Measurements from ENCODE around the genes ARF3, PRKAG1, DNAJC22 and KCNH3.

DNA sequence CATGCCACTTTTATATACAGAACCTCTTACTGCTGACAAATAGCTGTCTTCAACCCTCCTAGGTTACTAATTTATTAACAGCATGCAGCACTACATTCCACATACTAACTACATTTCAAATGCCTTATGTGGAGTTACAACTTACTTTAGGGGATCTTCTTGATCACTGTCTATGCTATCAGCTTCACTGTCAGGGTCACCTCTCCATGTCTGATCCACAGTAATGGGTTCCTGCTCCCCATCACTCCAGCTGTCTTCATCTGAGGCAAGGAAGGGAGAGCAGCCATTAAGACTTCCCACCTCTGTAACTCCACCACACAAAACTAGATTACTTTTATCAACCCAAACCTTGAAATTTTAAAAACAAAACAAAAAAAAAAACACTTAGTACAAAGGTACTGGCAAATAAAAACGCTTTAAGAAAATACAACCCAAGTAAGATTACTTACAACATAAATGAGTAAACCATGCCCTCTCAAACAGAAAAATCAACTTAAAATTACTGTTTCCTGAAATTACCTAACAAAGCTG, 3.1 kb downstream of the KANSL2 start:
- PRO-cap = no peak

GRCh38 chr12:48770718-48771341, 18.1 kb downstream of the ADCY6 start:
- PRO-cap = no peak

GRCh38 chr12:48851310-48851860, 578 bp downstream of the DDX23 start:
- PRO-cap = no peak

GRCh38 chr12:48857002-48857803, 5.2 kb upstream of the DDX23 start:
- PRO-cap = no peak

DNA sequence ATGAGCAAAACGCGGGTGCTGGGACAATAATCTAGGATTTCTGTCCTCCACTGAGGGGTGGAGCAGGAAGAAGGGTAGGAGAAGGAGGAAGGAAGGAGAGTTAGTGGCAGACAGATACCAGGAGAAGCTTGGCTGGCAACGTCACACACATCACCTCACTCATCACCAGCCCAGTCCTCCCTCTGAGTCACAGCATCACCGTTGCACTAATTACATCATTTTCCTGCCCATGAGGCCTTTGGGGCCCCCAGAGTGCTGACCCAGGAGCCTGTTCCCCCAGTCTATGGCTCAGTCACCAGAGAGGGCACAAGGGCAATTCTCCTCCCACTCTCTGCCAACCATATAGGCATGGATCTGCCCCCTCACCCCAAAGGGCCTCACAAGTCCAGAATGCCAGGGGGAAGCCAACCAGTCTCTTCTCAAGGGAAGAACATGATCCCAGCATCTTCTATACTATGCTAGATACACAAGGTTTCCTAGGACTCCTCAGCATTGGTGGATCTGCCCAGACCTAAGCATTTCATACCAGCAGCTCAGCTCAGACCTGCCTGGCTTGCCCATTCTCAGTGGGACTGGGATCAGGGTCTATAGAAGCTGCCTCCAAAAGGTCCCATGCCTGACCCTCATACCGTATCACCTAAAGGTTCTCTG, 4.5 kb downstream of the RND1 start:
- PRO-cap = no peak

DNA sequence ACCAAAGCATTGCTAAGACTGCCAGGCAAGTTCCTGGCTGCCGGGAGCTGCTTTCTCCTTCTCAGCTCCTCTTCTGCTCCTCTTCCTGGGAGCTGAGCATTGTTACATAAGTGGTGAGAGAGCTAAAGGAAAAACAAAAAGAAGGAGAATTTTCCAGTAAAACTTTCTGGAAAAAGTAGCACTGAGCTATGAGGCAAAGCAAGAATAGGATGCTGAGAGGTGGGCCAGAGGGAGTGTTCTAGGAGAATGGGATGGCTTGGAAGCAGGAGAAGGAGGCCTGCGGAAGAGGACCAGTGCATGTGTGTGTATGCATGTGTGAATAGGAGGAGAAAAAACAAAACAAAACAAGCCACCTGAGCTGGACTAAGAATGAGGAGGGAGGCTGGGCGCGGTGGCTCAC, 7.7 kb upstream of the RND1 start:
- PRO-cap = no peak

DNA sequence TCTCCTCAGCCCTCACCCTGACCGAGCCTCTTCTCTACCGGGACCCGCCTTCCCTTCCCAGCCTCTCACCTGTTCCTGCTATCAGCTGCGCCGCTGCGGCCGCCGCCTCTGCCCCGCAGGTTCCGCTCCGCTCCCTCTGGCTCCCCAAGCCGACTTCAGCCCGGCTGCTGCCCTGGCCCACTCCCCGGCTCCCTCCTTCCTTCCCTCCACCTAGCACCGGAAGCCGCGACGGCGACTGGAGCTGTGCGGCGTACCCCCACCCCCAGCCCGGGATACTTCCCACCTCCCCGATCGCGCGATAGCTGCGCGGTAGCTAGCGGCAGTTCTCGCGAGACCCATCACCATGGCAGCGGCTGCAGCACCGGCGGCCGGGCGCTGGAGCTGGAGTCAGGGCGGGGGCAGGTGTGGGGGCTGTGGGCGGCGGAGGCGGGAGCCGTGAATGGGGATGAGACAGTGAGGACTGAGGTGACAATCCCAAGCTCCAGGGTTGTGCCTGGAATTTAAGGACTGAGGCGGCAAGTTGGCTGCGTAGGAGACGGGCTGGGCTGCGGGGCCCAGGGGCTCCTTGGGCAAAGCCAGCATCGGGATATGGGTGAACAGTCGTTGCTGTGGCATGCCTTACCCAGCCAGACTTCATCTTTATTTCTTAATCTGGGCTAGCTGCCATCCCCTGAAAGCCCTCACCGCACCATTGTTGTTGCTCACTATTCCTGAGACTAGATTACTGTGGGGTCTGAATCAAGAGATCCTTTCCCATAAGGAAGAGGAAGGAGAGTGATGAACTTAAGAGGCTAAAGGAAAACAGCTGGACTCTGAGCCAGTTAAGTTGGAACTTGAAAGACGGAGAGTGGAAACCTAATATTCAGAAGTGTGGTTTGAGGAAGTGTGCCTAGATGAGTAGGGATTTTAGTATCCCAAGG, at the start of gene ARF3:
Gene ARF3, minus strand, starts transcription at position 247 of the 920 bp plus-strand sequence.
- PRO-cap = bidirectional peak, plus-strand start at position 368 of the sequence, minus-strand start at position 274 of the sequence

- PRO-cap = no peak
These were observed 3.1 kb downstream of the WNT1 start for GRCh38 chr12:48981020-48981890.

DNA sequence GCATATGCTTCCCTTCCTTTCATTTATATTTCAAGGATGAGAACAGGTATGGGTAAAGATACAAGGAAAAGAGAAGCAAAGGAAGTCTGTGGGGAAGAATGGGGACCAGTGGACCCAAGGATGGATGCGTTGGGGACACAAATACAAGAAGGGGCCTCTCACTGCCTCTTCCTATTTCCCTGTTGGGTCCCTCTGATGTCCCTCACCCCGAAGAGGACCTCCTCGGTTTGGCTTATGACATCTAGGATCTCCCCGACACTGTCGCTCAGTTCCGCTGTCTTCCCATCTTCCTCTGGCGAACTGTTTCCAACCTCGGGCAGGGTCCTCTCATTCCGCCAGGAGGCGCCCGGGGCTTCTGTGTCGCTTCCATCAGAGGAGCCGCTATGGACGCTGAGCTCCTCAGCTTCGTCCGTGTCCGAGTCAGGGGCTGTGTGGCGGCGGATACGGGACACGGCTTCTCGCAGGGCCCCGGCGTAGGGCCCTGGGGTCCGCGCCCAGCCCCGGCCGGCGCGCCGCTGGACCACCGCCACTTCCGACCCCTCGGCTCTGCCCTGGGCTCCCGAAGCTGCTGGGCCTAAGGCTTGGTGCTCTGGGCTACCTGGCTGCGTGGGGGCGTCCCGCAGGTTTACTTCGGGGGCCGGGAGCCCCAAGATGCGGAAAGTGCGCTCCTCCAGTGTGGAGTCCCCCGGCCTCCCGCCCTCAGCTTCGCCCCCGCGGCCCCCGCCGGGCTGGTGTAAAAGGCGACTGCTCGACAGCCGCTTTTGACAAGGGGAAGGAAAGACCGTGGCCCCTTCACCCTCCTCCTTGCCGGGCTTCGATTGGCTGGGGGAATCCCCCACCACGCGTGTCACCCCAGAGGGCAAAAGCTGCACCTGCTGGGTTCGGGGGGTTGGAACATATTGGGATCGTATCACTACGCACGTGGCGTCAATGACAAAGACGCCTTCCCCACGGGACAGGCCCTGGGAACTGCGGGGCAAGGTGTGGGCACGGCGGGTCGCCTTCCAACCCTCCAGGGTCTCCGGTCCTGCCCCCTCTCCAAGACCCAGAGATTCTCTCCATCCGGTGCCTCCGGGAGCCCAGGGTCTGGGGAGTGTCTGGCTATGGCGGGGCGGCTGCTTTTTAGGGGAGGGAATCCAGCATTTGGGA, 2.2 kb downstream of the DDN start:
- PRO-cap = no peak

GRCh38 chr12:49018340-49019098, at the start of gene PRKAG1:
Gene PRKAG1 (minus strand): TSS chr12:49018776.
- PRO-cap = bidirectional peak, plus-strand start at chr12:49018877, minus-strand start at chr12:49018741

- PRO-cap = no peak
These were observed 6.5 kb downstream of the DHH start for GRCh38 chr12:49088003-49088633.

- PRO-cap = bidirectional peak, plus-strand start at chr12:49130905, minus-strand start at chr12:49130787
These were observed 515 bp downstream of the TUBA1B start for GRCh38 chr12:49130561-49131199.

GRCh38 chr12:49138546-49139146, 7.5 kb upstream of the TUBA1B start:
- PRO-cap = no peak

DNA sequence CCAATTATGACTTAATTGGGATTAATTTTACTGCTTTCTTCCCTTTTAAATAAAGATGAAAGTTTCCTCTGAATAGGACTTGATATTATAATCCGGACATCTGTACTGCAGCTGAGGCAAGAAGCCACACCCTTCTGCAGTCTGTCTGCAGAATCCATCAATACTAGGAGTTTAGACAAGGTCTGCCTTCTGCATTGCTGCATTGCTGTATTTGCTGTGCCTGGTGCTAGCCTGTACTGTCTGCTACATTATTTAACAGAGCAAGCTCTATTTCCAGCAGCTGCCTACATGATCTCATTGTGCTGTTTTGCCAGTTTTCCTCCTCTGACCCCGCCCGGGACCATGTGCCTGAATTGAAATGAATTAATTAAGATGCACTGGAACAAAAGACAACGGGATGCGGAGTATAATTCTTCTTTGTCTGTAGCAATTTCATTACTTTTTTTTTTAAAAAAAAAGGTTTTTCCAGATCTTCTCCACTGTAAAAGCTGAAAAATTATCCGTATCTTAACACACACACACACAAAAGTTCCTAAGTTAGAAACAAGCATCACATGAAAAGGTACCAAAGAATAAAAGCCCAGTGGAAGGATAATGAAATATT, 1.6 kb downstream of the TUBA1A start:
- PRO-cap = no peak

GRCh38 chr12:49188211-49188842, 553 bp downstream of the TUBA1A start:
- PRO-cap = unidirectional peak, plus-strand start at chr12:49188360

GRCh38 chr12:49346552-49347092, at the start of gene DNAJC22:
Gene DNAJC22 (plus strand): TSS chr12:49346888.
- PRO-cap = no peak

DNA sequence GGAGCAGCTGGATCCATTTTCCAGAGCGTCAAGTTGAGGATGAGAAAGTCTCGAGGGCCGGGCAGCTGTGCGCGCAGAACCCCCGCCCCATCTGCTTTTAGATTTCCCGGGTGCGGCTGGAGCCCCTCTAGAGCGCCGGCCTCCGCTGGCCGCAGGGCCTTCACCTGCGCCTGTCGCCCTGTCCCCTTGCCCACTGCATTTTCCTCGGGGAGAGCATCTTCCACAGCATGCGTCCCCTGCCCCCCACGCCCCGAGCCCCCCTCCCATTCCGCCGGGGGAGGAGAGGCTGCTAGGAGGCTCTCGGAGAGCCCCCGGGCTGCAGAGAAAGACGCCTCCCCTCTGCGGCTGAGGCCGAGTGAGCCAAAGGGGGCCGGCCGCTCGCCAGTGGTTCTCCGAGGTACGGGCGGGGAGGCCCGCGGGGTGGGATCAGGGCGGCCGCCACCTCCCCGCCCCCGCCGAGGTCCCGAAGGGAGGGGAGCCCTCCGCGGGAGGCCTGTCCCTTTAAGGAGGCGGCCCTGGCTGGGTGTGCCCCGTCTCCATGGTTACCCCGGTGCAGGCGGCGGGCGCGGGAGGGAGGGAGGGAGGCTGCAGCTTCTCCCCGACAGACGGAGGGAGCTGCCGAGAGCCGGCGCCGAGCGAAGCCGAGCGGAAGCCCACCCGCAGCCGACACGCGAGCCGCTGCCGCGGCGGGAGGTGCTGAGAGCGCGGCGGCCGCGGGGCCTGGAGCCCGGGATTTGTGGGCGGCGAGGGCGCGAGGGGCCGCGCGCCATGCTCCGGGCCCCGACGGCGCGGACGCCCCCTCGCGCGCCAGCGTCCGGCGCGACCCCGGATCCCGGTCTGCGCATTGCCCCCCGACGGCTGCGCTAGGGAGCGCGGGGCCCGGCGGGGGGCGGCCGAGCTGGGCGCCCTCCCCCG, at the start of gene KCNH3:
Gene KCNH3, plus strand, starts transcription at position 583 of the 915 bp plus-strand sequence.
- PRO-cap = no peak

DNA sequence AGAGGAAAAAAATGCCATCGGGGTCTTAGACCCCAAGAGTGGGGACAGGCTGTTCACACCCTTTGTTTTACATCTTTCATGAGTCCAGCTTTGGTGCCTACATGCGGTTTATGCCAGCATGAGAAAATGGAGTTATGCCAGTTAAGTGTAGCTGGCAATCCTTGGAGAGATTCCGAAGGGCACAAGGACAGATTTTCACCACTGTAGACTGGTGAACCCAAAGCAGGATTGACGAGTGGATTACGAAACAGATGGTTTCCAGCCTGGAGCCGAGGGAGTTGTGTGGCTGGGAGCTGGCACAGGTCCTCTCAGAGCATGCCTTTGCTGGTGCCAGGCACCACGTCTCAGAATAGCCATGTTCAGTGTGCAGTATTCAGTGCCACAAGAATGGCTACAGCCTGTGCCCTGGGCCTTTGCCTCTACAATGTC, 13.1 kb downstream of the KCNH3 start:
- PRO-cap = no peak

DNA sequence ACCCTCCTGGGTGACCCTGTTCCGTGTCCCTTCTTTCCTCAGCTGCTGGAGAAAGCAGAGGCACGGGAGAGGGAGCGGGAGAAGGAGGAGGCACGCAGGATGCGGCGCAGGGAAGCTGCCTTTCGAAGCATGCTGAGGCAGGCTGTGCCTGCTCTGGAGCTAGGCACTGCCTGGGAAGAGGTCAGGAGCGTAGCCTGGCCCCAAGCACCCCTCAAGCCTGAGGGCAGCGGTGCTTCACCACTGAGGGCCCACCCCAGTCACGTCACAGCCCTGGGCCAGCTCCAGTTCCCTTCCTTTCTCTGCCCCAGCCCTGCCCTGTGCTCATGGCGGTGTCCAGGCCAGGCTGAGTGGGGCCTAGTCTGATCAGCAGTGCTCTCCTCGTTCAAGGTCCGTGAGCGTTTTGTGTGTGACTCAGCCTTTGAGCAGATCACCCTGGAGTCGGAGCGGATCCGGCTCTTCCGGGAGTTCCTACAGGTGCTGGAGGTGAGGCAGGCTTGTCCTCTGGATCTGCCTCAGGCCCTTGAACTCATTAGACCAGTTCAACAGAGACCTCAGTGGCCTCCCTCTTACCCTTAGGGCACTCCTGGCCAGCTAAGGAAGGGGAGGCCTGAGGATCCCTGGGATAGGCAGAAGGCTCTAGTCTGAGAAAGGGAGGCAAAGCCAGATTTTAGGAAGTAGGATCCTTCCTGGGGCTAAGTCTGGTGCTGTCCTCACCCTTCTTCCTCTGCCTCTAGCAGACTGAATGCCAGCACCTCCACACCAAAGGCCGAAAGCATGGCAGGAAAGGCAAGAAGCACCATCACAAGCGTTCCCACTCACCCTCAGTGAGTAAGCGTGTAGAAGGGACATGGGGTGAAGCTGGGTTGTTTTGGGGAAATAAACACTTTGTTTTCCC, 19.1 kb downstream of the PRPF40B start:
- PRO-cap = no peak

DNA sequence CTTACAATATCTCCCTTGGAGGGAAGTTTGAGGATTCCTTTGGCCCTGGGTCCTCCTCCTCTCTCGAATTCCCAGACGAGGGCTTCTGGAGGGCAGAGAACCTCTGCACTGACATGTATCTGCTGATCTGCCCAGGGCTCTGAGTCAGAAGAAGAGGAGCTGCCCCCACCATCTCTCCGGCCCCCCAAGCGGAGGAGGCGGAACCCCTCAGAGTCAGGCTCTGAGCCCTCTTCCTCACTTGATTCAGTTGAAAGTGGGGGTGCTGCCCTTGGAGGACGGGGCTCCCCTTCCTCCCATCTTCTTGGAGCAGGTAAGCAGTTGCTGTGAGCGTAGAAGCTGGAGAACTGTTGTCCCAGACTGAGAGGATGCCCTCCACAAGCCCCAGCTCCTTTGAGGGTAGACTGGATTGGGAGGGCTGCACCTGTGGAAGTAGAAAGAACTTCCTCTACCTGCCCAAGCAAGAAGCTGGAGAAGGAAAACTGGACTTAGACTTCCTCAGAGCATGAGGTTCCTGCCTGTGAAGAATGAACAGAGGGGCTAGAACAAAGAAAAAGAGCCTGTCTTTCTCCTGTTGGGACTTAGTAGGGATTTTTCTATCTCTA, 19.8 kb downstream of the PRPF40B start:
- PRO-cap = no peak

Data from ureter (tissue), 1 donor.